B cell (primary cell): ENCODE measurements around a stretch of chr16.

GRCh38 chr16:30839207-30839997, 52.4 kb upstream of the ZNF629 start:
- PRO-cap = no peak
- CAGE, long polyA plus RNA = no peak

DNA sequence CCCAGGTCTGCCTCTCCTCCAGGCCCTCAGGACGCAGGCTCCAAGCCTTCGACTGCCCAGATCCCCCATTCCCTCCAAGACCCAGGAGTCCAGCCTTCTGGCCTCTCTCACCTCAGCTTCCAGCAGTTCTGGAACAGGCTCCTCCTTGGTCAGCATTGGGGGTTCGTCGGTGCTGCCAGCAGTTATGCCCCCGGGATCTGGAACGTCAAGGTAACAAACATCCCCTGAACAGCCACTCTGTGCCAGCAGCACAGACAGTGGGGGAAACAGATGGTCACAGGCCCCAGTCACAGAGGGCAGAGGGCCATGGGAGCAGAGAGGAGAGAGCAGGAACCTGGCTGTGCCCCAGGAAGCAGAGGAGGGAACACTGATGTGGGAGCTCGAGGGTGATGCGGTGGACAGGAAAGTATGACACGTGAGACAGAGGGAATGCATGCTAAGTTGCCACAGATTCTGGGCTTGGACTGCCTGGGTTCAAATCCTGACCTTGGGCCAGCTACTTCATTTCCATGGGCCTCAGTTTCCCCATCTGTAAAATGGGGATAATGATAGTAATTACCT, 5.0 kb downstream of the BCL7C start:
- PRO-cap = no peak
- CAGE, long polyA plus RNA = no peak

GRCh38 chr16:30937485-30937952, 11.3 kb upstream of the ORAI3 start:
- PRO-cap = no peak
- CAGE, long polyA plus RNA = no peak

GRCh38 chr16:30947783-30948902, 725 bp upstream of the ORAI3 start:
- PRO-cap = no peak
- CAGE, long polyA plus RNA = no peak

GRCh38 chr16:30956720-30957412, 688 bp upstream of the SETD1A start:
- PRO-cap = no peak
- CAGE, long polyA plus RNA = no peak

DNA sequence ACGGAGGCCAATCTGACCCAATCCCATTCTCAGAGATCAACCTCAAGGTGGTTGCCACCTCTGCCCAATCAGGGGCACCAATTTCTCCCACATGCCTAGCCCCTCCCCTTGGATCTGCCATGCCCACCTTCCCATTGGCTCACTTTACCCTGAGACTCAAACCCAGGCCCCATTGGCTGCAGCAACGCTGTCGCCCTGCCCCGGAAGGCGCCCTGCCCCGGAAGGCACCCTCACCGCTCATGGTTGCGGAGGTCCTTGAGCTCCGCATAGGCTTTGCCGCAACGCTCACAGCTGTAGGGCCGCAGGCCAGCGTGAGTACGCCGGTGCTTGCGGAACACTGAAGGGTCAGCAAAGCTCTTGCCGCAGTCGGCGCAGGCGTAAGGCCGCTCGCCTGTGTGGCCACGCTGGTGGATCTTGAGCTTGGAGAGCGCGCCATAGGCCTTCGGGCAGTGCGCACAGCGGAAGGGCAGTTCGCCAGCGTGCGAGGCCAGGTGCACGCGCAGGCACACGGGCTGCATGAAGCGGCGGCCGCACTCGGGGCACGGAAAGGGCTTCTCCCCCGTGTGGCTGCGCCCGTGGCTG, 10.4 kb downstream of the ZNF668 start:
- PRO-cap = no peak
- CAGE, long polyA plus RNA = no peak

DNA sequence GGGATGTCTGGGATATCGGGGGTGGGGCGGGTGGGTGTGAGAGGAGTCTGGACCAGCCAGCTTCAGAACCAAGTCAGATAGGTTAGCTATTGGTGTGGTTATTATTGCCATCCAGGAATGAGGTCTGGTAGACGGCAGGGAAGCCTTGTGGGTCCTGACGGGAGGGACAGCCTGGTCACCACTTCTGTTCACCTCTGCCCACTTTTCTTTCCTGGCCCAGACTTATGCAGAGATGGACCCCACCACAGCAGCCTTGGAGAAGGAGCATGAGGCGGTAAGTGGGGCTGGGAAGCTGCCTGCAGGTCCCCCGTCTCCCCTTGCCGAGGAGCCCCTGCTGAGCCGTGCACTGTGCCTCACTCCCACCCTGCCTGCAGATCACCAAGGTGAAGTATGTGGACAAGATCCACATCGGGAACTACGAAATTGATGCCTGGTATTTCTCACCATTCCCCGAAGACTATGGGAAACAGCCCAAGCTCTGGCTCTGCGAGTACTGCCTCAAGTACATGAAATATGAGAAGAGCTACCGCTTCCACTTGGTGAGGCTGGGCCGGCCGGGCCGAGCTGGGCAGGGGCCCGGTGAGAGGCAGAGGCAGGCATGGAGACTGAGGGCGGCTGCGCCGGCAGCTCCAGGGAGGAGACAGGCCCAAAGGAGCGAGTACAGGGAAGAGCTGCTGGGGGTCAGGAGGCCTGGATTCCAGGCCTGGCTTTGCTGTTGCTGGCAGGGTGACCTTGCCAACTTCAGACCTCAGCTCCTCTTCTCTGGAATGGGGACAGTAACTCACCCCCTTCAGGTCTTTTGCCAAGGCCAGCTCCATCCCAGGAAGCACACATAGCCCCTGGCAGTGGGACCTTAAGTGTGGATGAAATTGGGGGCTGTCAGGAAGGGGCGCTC, 8.5 kb downstream of the PRSS8 start:
- PRO-cap = no peak
- CAGE, long polyA plus RNA = no peak

DNA sequence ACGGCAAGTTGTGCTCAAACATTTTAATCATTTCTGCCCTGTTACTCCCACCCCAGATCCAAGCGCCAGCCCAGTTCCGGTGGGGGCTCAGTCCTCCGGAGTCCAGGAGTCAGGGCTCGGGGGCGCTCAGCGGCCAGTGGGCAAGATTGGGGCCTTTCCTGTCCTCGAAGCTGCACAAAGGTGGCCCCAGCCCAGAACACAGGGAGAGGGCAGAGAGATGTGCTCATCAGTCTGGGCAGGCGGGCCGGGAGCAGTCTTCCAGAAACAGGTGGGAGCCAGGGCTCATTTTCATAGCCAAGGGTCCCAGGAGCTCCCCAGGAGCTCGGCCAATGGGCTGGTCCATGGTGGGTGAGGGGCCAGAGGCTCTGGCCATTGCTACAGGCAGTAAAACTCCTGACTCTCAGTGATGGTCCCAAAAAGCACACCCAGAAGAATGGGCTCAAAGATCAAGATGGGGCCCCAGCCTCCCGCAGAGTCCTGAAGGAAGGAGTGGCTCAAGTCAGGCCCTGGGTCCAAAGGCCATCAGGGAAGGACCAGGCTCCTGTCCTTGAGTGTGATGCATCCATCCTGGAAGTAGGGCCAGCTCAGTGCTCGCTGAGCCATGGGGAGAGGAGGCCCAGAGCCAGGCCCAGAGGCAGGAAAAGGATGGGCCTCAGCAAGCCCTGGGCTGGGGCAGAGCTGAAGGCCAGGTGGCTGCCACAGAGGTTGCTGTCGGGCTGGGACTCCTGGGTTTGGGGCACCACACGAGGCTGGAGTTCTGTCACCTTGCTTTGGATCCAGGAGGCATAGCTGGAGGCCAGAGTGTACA, 3.9 kb downstream of the PRSS8 start:
- PRO-cap = no peak
- CAGE, long polyA plus RNA = no peak

GRCh38 chr16:31134575-31135381, 749 bp downstream of the PRSS8 start:
- PRO-cap = no peak
- CAGE, long polyA plus RNA = no peak

GRCh38 chr16:31139280-31139555, 3.7 kb upstream of the PRSS8 start:
- PRO-cap = no peak
- CAGE, long polyA plus RNA = no peak

- PRO-cap = no peak
- CAGE, long polyA plus RNA = no peak
These were observed 1.3 kb downstream of the FUS start for GRCh38 chr16:31181042-31181886.

- PRO-cap = no peak
- CAGE, long polyA plus RNA = no peak
These were observed 9.0 kb downstream of the FUS start for GRCh38 chr16:31188701-31189489.

GRCh38 chr16:31195937-31196718, 6.4 kb downstream of the PYCARD start:
- PRO-cap = unidirectional peak, plus-strand start at chr16:31196447
- CAGE, long polyA plus RNA = no peak

DNA sequence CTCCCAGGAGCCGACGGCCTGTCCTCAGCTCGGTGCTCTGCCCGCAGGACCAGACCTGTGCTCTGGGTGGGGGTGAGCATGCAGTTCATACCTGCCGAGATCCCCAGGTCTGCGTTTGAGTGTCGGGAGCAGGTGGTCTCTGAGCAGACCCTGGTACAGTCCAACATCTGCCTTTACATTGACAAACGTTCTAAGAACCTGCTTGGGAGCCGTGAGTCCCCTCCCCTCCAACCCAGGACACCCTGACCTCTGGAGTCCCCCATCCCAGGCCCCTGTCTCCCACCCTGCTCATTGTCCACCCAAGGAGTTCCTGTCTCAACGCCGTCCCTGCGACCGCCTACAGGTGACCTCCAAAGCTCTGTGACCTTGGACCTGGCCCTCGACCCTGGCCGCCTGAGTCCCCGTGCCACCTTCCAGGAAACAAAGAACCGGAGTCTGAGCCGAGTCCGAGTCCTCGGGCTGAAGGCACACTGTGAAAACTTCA, 16.4 kb downstream of the ITGAX start:
- PRO-cap = no peak
- CAGE, long polyA plus RNA = no peak

- PRO-cap = no peak
- CAGE, long polyA plus RNA = no peak
These were observed 6.6 kb upstream of the ITGAD start for GRCh38 chr16:31386614-31386810.

DNA sequence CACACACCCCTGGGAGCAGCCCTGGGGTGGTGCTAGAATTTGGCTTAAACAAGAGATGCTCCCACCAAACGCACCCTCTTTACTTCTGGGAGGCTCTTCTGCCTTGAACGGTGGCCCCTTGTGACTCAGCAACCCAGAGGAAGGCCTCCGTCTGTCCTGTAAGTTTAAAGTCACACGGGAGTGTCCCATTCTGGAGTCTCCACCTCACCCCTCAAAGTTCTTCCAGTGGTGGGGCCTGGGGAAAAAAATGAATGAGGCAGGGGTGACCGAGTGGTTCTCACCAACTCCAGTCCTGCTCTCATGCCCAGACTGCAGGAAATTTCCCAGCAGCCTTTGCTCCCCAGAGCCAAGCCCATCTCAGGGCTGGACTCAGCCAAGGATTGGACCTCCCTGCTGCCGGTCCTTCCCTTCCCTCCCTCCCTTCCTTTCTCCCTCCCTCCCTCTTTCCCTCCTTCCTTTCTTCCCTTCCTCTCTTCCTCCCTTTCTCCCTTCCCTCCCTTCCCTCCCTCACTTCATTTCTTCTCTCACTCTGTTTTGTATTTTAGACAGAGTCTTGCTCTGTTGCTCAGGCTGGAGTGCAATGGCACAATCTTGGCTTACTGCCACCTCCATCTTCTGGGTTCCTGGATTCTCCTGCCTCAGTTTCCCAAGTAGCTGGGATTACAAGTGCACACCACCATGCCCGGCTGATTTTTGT, 11.4 kb downstream of the ITGAD start:
- PRO-cap = no peak
- CAGE, long polyA plus RNA = no peak

DNA sequence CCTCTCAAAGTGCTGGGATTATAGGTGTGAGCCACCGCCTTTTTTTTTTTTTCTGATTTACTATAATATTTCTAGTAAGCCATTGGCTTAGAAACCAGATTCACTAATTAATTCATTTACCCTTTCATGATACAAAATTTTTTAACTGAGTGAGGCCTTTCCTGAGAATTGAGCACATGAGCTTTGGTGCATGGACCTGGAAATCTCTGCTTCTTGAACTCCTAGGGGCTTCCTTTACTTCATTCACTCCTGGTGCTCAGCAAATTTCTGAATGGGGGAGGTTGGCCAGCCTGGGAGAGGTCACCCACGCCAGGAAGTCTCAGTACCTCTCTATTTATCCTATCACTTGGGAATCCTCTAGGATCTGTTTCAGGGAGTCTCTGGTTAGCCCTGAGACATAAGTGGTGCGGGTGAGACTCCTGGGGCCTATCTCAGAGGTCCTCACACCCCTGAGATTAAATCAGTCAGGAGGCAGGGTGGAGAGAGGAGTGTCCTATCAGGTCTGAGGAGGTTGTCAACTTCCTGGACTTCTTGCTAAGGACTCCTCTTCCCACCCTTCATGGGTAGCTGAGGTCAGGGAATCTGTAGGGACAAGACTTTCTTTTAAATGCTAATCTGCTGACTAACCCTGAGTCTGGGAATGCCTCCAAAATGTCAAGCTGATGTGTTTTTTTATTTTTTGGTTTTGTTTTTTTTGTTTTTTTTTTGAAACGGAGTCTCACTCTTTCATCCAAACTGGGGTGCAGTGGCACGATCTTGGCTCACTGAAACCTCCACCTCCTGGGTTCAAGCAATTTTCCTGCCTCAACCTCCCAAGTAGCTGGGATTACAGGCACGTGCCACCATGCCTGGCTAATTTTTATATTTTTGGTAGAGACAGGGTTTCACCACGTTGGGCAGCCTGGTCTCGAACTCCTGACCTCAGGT, 6.7 kb upstream of the ARMC5 start:
- PRO-cap = no peak
- CAGE, long polyA plus RNA = no peak

GRCh38 chr16:31474324-31474912, 2.5 kb downstream of the TGFB1I1 start:
- PRO-cap = no peak
- CAGE, long polyA plus RNA = no peak

- PRO-cap = no peak
- CAGE, long polyA plus RNA = no peak
These were observed 2.0 kb upstream of the SLC5A2 start for GRCh38 chr16:31480913-31481373.

GRCh38 chr16:31489177-31489788, 6.4 kb downstream of the SLC5A2 start:
- PRO-cap = no peak
- CAGE, long polyA plus RNA = start-site peak on the plus strand at chr16:31489699-31489724, 26 and 24 reads in 2 replicates